Peyer's patch (tissue), 4 donors: ENCODE measurements around a stretch of chr22.

DNA sequence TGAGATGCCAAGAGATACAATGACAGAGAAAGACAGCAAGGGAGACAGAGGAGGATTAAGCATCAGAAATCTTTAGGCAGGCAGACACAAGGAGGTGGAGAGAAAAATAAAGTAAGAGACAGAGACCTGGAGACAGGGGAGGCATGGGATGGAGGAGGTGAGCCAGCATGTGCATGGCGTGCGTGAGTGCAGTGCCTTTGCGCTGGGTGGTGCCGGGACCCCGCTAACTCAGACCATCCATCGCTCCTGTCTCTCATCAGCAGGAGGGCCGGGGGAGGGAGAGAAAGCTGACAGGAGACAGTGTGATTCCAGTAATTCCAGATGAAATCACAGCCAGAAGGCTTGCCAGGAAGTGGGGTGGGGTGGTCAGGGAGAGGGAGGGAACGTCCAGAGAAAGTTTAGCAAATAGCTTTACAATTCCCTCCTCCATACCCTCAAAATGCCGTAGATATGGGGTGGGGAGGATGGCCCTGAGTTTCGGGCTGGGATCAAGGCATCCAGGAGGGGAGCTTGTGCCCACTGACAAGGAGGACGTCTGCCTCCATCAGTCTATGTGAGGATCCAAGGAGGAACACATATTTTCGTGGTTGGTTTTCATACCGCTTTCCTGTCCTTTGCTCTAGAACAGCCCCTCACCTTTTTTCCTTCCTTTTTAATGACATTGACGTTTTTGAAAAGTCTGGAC is 577.0 kb downstream of the MN1 start:
- PRO-cap, result no peak
- RAMPAGE, long total RNA, 4 experiments, result no peak in any of the 4 experiments

DNA sequence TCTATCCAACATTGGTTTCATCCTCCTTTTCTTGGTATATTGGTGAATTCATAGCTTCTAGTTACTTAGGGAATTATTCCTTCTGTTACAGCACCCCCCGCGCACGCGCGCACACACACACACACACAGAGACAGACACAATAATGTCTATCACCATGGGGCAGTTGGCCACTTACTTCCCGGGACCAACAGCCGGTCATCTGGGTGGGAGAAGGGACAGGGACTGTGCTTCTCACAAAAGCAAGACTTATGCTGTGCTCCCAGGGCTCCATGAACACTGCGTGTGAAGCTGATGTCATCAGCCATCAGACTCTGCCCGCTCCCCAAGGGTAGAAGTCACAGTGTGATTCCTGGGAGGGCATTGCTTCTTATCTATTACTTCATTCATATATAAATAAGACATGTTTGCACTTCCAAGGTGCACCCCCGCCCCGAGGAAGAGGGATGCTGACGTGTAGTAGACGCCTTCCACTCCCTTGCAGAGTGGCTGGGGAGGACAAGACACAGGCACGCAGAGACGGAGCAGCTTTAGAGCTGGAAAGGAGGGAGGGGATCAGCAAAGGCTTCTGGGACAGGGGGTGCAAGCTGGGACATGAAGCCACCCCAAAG is 558.7 kb downstream of the MN1 start:
- PRO-cap, result unidirectional peak, plus-strand start at position 481 of the sequence
- RAMPAGE, long total RNA, 4 experiments, result no peak in any of the 4 experiments

DNA sequence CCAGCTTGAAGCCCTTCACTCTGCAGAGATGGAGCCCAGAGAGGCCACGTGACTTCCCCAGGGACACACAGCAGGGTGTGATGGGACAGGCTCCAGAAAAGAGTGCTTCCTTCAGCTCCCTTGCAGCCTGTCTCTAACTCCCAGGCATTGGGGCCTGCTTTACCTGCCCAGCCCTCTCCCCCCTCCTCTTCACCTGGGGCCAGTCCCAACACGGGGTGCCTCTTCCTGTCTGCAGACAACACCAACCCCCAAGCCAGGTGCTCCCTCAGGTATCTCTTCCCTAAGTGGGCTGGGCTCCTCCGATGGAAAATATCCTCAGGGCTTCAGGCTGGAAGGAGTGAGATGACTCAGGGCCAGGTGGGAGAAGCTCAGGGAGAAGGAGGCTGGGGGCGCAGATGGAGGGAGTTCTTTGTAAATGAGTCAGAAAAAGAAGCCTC is 326.7 kb downstream of the MN1 start:
- PRO-cap, result no peak
- RAMPAGE, long total RNA, 4 experiments, result no peak in any of the 4 experiments

DNA sequence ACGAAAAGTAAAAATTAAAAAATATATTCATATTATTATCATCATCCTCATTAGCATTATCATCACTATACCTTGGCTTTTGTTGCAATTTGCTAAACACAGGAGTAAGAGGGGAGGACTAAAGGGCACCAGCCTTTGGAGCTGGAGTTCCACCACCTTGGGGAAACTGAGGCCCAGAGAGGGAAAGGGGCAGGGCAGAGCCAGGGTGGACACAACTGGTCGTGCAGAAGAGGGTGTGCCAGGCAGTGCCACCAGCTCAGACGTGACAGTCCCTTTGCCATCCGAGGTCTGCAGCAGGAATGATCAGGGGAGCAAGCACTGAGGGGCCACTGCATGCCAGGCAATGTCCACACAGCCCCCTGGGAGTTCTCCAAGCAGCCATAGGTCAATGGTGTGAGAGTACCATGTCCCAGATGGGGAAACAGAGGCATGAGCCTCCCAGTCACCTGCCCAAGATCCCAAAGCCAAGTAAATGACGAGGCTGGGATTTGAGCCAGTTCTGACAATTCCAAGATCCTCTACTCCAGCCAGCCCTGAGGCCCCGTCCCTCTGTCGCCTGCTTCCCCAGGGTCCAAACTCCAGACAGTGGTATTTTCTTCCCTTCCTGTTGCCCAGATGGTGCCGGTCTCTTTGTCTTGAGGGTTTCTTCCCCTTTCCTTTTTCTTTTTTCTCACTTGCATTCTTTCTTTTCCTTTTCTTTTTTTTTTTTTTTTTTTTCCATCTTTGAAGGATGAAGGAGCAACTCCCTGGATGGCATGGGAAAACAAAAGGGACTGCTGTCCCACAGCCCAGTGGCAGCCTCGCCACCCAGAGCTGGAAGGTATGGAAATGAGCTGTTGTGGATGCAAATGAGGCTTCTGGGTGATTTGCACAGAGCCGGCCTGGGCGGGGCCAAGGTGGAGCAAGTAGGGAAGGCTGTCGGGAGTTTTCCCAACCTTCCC is 147.1 kb downstream of the MN1 start:
- PRO-cap, result no peak
- RAMPAGE, long total RNA, 4 experiments, result no peak in any of the 4 experiments

DNA sequence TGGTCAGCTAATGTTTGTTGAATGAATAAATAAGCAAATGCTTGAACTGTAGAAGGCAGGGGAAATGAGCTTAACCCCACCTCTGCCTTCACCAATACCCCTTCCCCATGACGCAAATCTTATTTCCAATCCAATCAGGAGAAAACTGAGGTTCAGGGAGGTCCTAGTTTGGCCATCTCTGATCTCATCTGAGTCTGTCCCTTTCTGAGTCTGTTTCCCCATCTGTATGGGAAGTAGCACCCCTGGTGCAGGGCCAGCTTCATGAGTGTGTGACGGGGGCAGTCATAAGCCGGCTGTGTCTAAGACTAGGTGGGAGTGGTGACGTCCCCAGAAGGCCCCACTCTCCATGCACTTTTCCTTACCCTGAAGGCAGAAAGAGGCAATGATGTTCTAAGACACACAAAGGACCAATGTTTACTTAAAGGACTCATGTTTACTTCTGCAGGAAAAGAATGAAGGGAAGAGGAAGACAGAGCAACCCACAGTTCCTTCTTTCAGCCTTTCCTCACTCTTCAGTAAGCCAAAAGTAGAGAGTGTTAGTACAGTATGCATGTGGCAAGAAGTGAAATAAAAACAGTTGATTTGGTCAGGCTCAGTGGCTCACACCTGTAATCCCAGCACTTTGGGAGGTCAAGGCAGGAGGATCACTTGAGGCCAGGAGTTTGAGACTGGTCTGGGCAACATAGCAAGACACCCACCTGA is 72.2 kb downstream of the MN1 start:
- PRO-cap, result no peak
- RAMPAGE, long total RNA, 4 experiments, result no peak in any of the 4 experiments

- PRO-cap, result no peak
- RAMPAGE, long total RNA, 4 experiments, result no peak in any of the 4 experiments
Observed at GRCh38 chr22:27749459-27750338, 51.9 kb downstream of the MN1 start.

DNA sequence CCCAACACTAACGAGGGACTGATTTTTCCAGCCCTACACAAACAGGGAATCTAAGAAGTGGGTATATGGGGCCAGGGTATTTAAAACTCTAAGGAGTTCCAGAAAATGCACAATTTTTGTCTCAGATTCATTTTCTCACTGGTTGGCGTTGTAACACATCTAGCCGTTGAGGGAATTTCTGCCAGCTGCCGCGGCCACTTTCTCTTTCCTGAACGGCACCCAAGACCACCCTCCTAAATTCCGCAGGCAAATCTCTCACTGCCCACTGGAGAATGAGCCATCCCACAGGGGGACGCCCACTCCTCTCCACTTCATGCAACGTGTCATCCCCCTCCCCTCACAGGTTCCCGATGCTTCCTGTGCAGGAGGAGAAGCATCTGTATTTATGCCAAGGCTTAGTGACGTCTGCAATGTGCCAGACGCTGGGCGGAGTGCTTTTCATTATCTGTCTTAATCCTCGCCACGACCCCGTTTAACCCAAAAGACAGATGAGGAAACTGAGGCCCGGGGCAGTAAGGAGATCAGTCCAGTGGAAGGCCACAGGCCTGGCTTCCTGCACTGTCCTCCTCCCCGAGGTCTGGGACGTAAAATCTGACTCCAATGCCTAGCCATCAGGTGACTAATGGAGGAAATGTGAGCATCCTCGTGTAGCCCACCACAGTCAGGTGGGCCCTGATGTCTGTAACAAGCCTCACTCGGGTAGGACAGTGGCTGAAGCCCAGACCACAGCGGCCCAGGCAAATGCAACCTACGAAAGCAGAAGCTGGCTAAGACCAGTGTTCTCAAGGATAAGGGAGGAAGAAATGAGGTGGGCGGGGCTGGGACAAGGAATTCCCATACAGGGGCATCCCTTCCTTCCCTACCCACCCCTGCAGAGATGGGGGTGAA is 23.2 kb downstream of the MN1 start:
- PRO-cap, result no peak
- RAMPAGE, long total RNA, 4 experiments, result no peak in any of the 4 experiments

- PRO-cap, result no peak
- RAMPAGE, long total RNA, 4 experiments, result no peak in any of the 4 experiments
Observed at GRCh38 chr22:27867429-27867968, 51.6 kb downstream of the PITPNB start.

- PRO-cap, result bidirectional peak, plus-strand start at chr22:27919504, minus-strand start at chr22:27919244; unidirectional peak, plus-strand start at chr22:27919736; unidirectional peak, minus-strand start at chr22:27920191
- RAMPAGE, long total RNA, 4 experiments, result start-site peak on the plus strand in 4 of 4 experiments, at chr22:27919408-27919520 at its widest, 20 to 91 reads per replicate
Observed at GRCh38 chr22:27919384-27920413, 643 bp upstream of the PITPNB start.

GRCh38 chr22:27930347-27930671 is 11.3 kb upstream of the PITPNB start:
- PRO-cap, result no peak
- RAMPAGE, long total RNA, 4 experiments, result no peak in any of the 4 experiments

- PRO-cap, result no peak
- RAMPAGE, long total RNA, 4 experiments, result start-site peak on the minus strand in 1 of 4 experiments, at chr22:28443271-28443528 at its widest, 11 reads per replicate
Observed at GRCh38 chr22:28442794-28443432, 236.7 kb downstream of the TTC28 start.

DNA sequence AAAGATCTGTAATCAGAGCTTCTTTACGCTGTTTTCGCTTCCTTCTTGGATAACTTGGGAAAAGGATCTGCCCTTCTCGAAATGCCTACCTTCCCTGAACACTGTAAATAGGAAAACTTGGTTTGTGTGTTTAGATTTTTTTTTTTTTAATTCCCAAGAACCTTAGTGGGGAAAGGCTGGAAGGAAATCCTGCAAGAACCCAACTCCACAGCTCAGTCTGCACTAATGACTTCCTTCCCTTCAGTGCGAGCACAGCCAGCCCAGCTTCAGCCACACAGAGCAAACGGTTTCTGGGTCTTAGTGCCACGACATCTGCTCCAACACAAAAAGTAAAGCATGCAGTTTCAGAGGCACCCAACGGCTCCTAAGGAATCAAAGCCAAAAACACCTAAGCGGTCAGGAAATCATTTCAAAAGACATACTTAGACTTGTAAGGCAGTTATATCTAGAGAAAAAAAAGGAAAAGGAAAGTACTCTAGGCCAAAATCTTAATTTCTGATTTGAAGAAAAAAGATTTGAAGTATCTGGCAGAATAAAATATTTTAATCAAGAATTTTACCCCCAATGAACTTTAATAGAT is 236.1 kb downstream of the TTC28 start:
- PRO-cap, result unidirectional peak, minus-strand start at position 224 of the sequence
- RAMPAGE, long total RNA, 4 experiments, result start-site peak on the minus strand in 2 of 4 experiments, centred at positions 79 to 241 of the sequence, 9 to 12 reads per replicate

DNA sequence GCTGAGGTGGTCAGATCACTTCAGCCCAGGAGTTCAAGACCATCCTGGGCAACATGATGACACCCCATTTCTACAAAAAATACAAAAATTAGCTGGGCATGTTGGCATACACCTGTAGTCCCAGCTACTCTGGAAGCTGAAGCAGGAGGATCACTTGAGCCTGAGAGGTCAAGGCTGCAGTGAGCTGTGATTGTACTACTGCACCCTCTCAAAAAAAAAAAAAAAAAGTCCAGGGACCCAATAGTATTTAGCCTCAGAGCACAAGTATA is 2.9 kb downstream of the HSCB start:
- PRO-cap, result no peak
- RAMPAGE, long total RNA, 4 experiments, result no peak in any of the 4 experiments

DNA sequence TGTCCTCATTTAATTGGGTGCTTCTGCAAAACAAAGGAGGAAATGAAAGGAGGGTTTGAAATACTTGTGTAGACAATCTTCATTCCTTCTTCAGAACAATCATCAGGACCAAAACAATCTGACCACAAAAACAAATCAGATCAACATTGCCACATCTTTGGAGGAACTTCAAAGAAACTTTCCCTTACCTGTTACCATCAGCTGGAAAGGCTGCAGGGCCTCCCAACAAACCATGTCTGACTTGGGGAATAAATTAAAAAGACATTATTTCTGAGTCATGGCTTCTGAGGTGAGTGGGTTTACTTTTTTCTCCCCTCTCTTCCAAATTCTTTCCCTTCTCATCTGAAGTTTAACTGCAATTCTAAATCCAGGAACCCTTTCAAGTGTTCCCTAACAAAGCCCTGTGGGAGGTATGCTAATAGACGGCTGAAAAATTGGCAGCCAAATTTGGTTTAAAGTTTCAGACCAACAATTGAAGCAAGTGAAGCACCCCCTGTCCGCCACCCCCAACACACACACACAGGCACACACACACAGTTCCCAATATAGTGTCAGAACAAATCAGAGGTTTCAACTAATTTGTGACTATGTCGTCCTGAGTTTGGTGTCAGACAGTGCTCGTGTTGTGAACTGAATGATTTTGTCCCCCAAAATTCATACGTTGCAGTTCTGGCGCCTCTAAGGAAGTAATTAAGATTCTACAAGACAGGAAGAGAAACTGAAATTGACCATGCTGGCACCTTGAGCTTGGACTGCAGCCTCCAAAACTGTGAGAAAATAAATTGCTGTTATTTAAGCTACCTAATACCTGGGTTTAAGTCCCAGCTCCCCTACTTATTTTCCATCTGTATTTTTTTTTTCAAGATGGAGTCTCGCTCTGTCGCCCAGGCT is 12.2 kb upstream of the CCDC117 start:
- PRO-cap, result no peak
- RAMPAGE, long total RNA, 4 experiments, result no peak in any of the 4 experiments

DNA sequence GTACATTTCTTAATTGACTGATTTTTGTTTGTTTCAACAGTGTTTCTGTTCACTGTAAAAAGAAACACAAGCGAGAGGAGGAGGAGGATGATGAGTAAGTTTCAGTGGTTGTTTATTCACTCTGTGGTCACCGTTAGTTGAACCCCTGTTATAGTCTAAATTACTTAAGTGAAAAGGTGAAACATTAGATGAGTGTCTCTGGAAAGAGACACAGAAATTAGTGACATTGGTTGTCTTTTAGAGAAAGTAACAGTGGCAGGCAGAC is 1.1 kb downstream of the CCDC117 start:
- PRO-cap, result no peak
- RAMPAGE, long total RNA, 4 experiments, result no peak in any of the 4 experiments

DNA sequence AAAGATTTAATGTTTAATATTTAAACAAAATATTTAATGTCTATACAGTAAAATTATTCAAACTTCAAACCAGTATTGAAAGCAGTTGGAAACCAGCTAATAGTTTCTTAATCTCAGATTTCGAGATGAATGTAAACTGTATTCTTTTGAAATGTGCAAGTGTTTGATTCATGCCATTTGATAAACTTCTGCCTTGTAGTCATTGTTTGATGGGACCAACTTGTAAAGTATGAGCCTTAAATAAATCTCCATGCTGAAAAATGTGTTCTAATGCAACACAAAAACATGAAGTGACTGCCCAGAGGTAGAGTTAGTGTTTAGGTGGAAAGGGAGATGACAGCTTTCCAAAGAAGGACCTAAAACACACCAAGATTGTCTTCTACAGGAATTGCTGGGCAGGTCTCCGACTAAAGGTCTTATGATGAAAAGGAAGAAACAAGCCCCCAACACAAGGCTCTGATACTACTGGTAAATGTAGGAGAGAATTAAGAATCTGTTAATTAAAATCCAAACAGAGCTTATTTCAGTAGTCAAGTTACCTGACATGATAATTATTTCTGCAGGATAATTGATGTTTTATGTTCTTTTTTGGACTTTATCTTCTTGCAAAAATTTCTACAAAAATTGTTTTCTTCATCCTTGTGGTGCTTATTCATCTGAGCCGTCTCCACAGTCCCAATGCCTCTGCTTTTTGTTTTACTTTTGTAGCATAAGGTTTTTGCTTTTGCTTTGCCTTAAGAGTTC is 15.7 kb downstream of the CCDC117 start:
- PRO-cap, result no peak
- RAMPAGE, long total RNA, 4 experiments, result no peak in any of the 4 experiments

GRCh38 chr22:28814913-28815467 is 42.5 kb downstream of the CCDC117 start:
- PRO-cap, result no peak
- RAMPAGE, long total RNA, 4 experiments, result start-site peak on the plus strand in 1 of 4 experiments, at chr22:28815295-28815491 at its widest, 5 reads per replicate

DNA sequence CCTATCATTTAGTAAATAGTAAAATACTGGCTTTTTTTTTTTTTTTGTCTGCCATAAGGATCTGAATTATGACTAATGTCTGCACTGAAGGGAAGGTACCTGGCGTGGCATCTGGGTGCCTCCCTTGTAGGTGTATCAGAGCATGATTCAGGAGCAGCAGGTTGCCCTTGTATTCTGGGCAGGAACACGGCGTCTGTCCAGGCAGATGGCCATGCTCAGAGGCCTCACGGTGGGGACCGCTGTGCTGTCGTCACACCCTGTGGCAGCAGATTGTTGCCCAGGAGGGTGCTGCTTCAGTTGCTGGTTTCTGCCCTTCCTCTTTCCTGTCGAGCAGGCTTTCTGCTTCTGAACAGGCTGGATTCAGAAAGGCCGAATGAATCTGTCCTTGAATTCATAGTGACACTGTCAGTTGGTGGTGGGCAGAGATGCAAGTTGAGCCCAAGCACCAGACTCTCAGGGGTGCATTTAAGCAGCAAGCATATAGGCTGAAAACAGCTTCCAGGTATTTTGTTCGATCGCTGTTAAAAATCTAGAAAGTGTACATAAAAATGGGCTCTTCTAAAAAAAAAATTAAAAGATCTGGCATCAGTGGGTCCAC is 11.0 kb downstream of the ZNRF3 start:
- PRO-cap, result no peak
- RAMPAGE, long total RNA, 4 experiments, result no peak in any of the 4 experiments

DNA sequence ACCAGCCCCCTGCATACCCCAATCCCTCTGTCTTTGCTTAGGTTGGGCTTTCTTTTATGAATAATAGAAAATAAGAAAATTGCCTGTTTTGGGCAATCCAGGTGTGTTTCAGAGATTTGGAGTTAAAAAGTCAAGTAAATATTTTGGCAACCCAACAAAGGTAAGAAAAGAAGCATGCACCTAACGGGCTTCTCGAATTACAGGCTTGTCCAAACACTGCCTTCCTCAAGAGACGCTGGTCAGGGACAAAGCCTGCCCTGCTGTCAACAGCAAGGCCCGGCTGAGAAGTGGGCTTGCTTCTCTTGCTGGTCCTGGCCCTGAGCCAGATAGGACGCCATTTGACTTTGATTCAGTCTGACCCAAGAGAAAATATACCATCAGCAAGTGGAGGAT is 57.8 kb downstream of the C22orf31 start:
- PRO-cap, result no peak
- RAMPAGE, long total RNA, 4 experiments, result no peak in any of the 4 experiments

DNA sequence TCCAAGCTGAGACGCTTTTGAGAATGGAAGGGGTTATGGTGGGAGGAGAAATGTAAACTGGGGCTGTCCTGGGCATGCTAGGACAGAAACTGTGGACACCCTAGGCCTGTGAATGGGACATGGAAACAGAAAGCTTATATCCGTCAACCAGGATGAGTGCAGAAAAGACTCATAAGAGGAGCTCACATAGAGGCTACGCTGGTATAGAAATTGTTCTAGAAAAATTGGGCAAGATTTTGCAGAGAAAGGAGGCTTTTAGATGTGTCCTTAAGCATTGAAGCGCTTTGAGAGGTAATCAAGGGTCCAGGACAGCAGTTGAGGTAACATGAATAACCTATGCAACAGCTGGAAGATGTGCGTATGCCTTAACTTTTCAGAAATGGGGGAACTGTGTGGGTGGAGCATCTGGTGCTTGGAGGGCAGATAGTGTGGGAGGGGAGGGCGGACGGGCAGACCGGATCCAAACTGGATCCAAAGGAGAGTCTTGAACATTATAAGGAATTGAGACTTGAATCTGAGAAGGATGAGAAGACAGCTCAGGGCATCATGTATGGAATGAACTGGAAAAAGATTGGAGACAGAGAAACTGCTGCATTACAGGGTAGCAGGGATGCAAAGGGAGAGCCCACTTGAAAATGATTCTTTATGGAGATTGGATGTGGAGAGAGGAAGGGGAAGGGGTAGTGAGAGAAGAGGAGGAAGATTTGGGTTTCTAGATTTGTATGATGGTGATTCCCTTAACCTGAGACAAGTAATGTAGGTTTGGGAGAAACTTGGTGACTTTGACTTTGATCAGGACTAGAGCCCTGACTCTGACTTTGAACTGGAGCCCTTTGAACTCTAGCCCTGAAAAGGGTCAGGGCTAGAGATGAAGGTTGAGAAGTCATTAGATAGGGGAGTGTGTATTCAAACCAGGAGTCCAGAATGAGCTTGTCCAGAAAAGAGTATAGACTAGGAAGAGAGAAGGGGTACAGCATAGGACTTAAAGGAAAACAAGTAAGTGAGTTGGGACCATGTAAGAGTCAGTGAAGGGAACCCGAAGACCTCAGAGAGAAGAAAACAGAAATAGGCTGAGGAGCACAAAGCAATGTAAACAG is 43.6 kb downstream of the C22orf31 start:
- PRO-cap, result no peak
- RAMPAGE, long total RNA, 4 experiments, result start-site peak on the plus strand in 1 of 4 experiments, centred at position 847 of the sequence, 12 reads per replicate